Melanocyte of skin (primary cell): ENCODE results near the genes GRID2IP, ZNF853, MIOS and NDUFA4.

DNA sequence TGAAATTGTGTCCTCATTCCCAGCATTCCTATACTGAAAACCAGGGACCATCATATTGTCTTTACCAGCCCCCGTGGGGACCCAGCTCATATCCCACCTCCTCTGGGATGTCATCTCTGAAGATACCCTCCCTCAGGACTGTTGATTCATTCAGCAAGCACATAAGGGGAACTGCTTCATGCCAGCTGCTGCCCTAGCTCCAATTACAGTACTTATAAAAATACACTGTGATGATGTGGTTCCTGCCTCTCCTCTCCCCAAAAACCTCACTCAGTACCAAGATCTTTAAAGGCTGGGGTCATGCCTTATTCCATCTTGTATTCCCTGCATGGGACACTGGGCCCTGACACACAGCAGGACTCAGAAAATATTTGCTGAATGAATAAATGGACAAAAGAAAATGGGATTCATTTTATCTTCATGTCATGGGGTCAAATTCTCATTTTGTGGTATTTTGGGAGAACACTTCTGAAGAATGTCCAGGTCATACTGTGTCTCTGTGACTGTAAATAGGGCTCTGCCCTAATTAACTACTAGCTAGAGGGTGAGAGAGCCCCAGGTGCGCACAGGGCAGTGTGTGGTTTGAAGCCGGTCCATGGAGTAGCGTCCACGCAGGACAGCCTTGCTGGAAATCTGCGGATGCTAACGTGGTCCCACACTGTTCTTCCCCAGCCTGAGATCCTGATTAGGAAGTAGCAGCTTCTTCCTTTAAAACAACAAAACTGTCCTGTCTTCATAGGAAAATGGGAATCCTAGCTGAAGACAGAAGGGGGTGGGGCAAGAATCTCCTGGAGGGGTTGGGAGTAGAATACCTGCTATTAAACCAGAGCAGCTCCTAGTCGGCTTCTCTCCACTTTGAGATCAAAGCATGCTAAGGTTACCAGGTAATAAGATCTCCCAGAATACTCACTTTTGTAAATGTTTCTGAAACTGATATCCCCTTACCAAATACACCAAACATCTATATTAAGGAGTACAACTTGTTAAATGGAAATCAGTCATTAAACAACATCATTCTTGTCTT lies 7.0 kb downstream of the KDELR2 start:
- CAGE, long polyA plus RNA, 2 experiments: no peak in any of the 2 experiments

DNA sequence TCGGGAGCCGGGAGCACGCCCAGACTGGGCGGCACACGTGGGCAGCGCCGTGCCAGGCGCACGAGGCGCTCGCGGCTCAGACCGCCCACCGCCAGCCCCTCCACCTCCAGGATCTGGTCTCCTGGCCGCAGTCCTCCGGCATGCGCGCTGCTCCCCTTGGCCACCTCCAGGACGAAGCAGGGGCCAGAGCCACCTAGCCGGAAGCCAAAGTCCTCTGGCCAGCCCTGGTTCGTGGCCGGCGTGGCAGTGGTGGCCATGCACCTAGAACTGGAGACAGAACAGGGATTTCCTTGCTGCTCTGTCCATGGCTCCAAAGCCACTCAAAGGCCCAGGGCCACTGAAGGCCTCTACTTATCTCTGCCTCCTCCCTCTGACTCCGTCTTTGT lies at the start of gene GRID2IP:
GRID2IP (minus strand) TSS at position 282 of the 386 bp plus-strand sequence.
- CAGE, long polyA plus RNA, 2 experiments: no peak in any of the 2 experiments

GRCh38 chr7:6614921-6615820 lies at the start of gene ZNF853:
ZNF853 (plus strand) TSS chr7:6615610.
- CAGE, long polyA plus RNA, 2 experiments: no peak in any of the 2 experiments

- CAGE, long polyA plus RNA, 2 experiments: no peak in any of the 2 experiments
These were observed 3.8 kb downstream of the ZNF12 start for GRCh38 chr7:6702802-6703502.

- CAGE, long polyA plus RNA, 2 experiments: no peak in any of the 2 experiments
These were observed 23.4 kb upstream of the ZNF12 start for GRCh38 chr7:6729979-6730724.

- CAGE, long polyA plus RNA, 2 experiments: no peak in any of the 2 experiments
These were observed 16.7 kb upstream of the RSPH10B2 start for GRCh38 chr7:6736966-6737769.

GRCh38 chr7:7176946-7177426 lies 5.4 kb upstream of the C1GALT1 start:
- CAGE, long polyA plus RNA, 2 experiments: no peak in any of the 2 experiments

GRCh38 chr7:7432342-7432890 lies 103.3 kb downstream of the COL28A1 start:
- CAGE, long polyA plus RNA, 2 experiments: no peak in any of the 2 experiments

DNA sequence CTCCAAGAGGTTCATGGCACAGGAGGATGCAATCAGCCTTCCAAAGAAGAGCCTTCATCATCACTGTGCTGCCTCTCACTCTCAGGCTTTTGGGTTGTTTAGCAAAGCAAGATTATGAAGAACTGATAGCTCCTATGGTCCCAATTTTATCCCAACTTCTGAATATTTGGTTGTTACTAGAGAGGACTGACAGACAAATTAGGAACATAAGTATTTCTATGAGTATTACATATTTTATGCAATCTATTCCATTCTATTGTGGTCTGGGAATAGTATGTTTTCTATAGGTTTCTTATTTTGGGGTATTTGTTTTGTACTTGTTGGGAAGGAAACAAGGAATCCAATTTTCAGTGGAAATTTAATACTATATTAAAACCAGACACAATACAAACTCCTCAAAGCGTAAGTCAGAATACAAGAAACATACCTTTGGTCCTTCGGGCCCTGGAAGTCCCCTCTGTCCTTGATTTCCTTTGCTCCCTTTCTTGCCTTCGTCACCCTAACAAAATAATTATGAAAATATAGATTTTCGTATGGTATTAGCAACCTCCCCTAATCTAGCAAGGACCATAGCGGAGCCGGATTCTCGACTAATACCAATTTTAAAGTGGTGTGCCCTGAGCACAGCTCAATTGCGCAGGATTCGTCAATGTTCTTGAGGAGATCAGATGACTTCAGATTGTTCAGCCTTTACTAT lies 95.2 kb downstream of the COL28A1 start:
- CAGE, long polyA plus RNA, 2 experiments: no peak in any of the 2 experiments

GRCh38 chr7:7512566-7512936 lies 23.1 kb downstream of the COL28A1 start:
- CAGE, long polyA plus RNA, 2 experiments: no peak in any of the 2 experiments

DNA sequence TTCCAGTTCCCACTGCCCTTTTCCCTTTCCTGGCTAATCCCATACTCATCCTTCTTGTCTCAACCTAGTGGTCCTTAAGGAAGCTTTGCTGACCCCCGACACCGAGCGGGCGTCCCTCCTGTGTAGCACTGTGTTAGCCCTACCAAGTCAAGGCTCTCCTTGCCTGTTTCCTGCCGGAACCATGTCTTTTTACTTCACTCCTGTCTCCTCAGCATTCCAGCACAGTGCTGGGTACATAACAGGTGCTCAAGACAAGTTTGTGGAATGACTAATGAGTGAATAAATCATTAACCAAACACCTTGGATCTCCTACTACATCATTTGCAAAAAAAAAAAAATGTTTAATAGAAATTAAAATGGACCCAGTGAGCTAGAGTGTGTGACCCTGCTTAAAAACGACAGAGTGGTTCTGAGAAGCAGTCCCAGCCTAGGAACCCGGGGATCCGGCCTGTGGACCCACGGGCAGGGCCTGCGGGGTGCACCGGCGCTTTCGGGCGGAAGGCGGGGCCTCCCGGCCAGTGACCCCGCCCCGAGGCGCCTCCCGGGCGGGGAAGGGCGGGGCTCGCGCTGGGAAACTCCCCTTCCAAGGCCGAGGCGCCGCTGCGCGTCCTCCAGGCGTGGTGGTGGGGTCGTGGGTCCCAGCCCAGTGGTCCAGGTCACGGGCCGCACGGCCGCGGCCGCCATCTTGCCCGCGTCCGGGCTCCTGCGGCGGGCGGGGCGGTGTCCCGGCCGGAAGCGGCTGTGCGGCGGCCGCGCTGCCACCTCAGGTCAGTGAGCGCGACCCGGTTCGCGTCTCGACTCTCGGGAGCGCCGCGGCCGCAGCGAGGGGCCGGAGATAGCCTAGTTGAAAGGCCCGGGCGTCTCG lies at the start of gene MIOS:
MIOS (plus strand) TSS at position 579 of the 865 bp plus-strand sequence.
- CAGE, long polyA plus RNA, 2 experiments: no peak in any of the 2 experiments

DNA sequence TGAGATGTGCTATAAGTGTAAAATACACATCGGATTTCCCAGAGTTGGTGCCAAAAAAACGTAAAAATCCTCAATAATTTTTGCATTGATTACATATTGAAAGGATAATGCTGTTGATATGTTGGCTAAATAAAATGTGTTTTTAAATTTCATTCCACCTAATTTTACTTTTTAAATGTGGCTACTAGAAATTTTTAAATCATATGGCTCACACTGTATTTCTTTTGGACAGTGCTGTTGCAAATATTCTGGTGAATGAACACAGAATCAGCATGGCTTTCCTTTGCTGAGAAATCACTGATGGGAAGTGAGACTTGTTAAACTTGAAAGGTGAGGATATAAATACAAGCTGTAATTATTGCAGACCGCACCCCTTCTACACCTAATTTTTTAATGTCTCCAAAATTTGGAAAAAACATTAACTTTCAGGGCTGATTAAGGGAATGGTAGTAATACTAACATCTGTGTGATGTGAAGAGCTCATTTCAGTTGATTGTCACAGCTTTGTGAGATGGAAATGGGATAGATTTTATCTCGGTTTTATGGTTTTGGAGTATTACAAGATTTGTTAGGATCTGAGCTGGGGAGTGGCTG lies 1.2 kb downstream of the MIOS start:
- CAGE, long polyA plus RNA, 2 experiments: no peak in any of the 2 experiments

- CAGE, long polyA plus RNA, 2 experiments: no peak in any of the 2 experiments
These were observed 29.4 kb downstream of the RPA3 start for GRCh38 chr7:7688931-7689447.

- CAGE, long polyA plus RNA, 2 experiments: no peak in any of the 2 experiments
These were observed 127.7 kb downstream of the ICA1 start for GRCh38 chr7:8133973-8134958.

GRCh38 chr7:10913525-10913952 lies 26.4 kb downstream of the NDUFA4 start:
- CAGE, long polyA plus RNA, 2 experiments: no peak in any of the 2 experiments

- CAGE, long polyA plus RNA, 2 experiments: no peak in any of the 2 experiments
These were observed at the start of gene NDUFA4 for GRCh38 chr7:10939300-10940379. NDUFA4 (minus strand) TSS chr7:10940153.

DNA sequence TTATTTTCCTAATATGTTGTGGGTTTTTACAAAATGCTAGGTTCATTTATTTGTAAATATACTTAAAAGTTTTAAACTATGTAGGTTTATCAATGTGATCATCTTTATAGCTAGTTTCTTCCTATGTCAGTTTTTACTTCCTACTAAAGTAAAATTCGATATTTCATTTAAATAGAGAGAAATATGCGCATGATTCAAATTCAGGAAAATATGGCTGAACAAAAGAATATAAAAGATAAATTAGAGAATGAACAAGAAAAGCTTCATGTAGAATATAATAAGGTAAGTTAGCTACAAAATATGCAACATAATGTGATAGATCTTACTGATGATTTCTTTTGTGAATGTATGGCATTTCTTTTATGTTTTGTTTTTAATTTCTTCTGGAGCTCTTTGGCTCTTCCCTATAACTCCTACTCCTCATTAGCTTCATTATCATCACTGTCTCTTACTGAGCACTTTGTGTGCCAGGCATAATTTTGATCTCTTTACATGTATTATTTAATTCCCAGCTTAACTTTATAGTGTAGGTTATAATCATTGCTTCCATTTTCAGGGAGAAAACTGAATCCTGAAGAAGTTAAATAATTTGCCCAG lies 63.2 kb downstream of the PHF14 start:
- CAGE, long polyA plus RNA, 2 experiments: no peak in any of the 2 experiments

- CAGE, long polyA plus RNA, 2 experiments: no peak in any of the 2 experiments
These were observed 220.9 kb downstream of the PHF14 start for GRCh38 chr7:11194478-11194998.

DNA sequence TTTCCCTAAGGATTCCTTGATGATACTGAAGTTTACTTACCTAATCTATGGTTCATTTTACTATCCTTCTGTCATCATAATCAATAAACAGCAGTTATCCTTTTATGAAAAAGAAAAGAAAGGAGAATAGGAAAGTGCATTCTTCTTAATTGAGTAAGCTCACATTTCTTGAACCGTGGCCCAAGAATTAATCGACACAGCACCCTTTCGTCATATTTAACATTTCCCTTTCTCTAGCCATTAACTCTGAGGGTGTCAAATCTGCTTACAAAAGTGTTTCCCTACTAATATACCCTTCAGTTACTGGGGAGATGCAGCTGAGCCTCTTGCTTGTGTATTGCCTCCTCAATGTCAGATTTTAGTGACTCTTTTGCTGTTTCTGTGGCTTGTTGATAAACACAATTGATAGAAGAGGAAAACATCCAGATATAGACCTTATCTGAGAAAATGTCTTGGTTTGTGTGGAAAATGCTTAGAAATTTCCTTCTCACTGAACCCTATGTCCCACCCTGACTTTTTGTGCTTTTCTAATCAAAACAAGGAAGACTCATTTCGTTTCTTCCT lies 257.3 kb downstream of the PHF14 start:
- CAGE, long polyA plus RNA, 2 experiments: no peak in any of the 2 experiments

DNA sequence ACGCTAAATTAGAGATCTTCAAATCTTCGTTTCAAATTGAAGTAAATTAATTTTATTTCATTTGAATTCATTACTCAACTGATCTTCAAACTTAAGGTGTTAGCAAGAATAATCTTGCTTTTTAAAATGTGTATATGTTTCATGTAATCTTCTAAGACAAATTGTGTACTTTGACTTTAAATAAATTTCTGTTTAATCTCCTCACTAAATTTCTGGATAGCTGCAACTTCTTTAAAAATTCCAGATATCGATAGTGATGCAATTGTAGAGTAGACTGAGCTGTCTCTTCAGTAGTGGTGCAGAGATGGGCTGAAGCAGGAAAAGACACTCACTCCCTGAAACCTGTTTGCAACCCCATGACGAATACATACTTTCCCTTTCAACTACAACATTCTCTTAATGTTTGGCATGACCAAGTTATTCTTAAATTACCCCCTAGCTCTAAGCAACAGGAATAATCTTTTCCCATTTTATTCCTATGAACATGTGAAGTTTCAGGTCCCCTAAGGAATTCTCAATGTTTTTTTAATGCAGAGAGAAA lies 1.5 kb downstream of the THSD7A start:
- CAGE, long polyA plus RNA, 2 experiments: no peak in any of the 2 experiments